ENCODE measurements around the genes VAMP8 and TMEM150A.

DNA sequence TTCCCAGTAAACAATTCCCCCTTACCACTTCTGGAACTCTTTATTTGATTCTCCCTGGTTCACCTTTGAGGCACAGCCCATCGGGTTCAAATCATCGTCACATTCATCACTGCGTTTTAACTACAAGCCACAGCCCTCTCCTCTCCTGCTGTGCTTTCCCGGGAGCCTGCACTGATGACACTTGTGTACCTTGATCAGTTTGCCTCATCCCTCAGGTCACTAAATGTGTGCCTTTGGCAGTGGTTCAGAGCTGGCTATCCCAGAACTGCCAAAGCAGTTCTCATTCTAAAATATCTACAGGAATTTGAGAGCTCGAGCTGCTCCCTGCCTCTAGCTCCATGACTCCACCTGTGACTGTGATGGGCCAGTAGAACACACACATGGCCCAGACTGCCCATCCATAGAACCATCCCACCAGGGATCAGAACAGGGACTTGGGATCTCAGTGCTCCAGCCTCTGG, 42.1 kb downstream of the EVA1A start:
- PRO-cap, result no peak
- RAMPAGE, long total RNA, 4 experiments, result no peak in any of the 4 experiments

DNA sequence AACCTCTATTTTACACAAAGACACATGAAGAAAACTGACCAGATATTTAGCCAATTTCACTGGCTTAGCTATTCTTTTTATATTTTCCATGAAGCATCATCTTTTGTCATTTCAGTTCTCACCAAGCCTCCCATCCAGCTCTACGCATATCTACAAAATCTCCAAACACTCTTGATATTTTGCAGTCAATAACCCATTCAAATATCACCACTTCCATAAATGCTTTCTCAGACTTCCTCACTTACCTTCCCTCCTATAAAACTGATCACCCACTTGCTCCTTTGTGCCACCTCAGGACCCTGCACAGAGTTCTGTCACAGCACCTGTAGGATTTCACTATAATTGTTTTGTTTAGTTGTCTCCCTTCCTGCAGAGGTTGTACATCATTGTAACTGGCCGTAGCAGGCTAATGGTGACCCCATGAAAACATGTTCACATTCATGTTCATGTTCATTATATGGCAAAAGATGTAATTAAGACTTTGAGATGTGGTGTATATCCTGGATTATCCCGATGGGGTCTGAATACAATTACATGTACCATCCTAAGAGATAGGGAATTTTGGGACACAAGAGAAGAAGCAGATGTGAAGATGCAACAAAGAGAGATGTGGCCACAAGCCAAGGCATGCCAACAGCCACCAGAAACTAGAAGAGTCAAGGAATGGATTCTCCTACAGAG, 13.3 kb downstream of the GCFC2 start:
- PRO-cap, result no peak
- RAMPAGE, long total RNA, 4 experiments, result no peak in any of the 4 experiments

GRCh38 chr2:76037689-76037896, 326.9 kb upstream of the GCFC2 start:
- PRO-cap, result no peak
- RAMPAGE, long total RNA, 4 experiments, result no peak in any of the 4 experiments

GRCh38 chr2:76748059-76748570, 774.1 kb downstream of the LRRTM4 start:
- PRO-cap, result no peak
- RAMPAGE, long total RNA, 4 experiments, result no peak in any of the 4 experiments

DNA sequence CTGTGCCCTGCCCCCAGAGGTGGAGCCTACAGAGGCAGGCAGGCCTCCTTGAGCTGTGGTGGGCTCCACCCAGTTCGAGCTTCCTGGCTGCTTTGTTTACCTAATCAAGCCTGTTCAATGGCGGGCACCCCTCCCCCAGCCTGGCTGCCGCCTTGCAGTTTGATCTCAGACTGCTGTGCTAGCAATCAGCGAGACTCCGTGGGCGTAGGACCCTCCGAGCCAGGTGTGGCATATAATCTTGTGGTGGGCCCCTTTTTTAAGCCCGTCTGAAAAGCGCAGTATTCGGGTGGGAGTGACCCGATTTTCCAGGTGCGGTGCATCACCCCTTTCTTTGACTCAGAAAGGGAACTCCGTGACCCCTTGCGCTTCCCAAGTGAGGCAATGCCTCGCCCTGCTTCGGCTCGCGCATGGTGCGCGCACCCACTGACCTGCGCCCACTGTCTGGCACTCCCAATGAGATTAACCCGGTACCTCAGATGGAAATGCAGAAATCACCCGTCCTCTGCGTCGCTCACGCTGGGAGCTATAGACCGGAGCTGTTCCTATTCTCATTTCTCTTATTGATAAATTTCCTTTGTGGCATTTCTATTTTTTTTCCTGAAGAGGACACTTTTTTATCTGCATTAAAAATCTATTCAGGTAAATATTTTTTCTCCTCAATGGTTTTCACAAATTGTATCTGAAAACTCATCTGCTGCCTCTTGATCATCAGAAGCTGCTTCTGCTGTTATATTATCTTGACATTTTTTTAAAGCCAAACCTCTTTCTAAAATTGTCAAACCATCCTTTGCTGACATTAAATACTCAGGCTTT, 740.8 kb downstream of the LRRTM4 start:
- PRO-cap, result no peak
- RAMPAGE, long total RNA, 4 experiments, result no peak in any of the 4 experiments

GRCh38 chr2:79001231-79001642, 24.3 kb upstream of the REG3G start:
- PRO-cap, result no peak
- RAMPAGE, long total RNA, 4 experiments, result no peak in any of the 4 experiments

DNA sequence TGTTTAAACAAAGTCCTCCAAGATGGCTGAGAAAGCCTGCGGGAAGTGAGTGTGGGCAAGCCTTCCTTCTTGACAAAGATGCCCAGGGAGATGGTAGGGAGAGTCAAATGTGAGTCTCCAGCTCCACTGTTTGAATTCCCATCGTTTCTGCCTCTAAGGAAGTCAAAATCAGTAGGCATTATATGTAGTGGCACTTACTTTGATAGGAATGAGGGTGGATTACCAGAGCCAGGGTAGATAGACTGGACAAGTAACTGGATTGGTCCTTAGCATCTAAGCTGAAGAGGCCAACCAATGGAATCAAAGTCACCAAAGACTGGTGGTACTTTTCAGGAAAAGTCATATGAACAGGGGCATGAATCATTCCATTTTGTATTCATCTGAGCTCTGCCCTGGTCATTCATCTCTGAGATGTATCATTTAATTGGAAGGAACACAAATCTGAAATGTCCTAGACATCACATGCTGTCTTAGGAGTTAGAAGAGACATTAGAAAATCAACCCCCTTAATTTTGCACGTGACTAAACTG, 1.3 kb upstream of the LRRTM1 start:
- PRO-cap, result unidirectional peak, minus-strand start at position 210 of the sequence
- RAMPAGE, long total RNA, 4 experiments, result no peak in any of the 4 experiments

GRCh38 chr2:82790272-82791153, 1668.6 kb downstream of the SUCLG1 start:
- PRO-cap, result no peak
- RAMPAGE, long total RNA, 4 experiments, result no peak in any of the 4 experiments

- PRO-cap, result no peak
- RAMPAGE, long total RNA, 4 experiments, result no peak in any of the 4 experiments
Observed at GRCh38 chr2:85163375-85163879, 30.2 kb downstream of the TCF7L1 start.

DNA sequence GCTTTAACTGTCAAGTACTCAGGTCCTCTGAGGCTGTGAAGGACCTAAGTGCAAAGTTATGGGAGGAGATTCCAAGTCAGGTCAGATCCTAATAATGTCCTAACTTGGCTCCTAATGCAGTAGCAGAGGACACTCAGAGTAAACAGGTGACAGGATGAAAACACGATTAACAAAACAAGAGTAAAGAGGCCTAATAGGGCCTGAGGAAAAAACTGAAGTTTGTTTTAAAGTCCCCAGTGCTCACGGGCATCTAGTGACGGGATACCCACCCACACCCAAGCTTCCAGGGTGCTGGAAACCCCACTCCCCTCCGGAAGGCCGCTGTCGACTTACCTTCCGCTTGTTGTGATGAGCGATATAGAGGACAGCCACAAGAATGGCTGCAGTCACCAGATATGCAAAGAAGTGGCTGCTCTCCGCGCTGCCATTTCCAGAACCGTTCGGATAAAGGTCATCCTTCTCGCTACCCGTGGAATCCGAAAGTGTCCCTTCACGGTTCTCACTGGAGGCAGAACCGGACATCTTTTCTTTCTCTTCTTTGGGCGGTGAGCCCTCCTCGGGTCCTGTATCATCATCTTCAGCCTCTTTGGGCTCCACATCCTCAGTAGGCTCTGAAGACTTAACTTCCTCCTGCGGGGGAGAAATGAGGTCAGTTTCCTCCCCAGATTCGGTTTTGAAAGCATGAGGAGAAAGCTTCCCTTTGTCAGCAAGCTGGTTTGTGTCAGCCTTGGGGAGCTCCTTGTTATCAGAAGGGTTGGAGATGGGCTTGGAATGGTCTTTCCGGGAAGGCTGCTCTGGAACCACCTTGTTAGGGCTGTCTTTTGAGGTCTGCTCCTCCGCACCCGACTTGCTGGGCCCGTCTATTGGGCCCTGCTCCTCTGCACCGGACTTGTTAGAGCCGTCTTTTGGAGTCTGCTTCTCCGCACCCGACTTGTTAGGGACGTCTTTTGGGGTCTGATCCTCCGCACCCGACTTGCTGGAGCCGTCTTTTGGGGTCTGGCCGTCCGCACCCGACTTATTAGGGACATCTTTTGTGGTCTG, 1.3 kb downstream of the TGOLN2 start:
- PRO-cap, result no peak
- RAMPAGE, long total RNA, 4 experiments, result no peak in any of the 4 experiments

DNA sequence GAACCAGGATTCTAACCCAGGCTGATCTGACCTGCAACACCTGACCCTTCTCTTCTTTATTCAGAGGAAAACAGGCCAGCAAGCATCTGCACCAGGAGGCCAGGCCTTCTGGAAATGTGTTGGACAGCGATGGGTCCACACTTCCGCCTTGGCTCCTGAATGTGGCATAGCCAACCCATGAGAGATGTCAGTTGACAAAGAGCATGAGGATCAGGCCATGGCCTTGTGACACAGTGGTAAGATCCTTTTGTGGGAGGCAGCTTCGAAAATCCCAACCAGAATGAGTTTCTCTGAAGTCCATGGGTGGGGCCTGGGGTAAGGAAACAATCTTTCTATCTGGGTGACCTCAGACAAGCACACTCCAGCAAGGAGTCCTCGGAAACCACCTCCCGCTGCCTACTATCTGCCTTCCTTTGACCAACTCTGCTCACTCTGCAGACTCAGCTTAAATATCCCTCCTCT, 3.7 kb upstream of the SH2D6 start:
- PRO-cap, result no peak
- RAMPAGE, long total RNA, 4 experiments, result no peak in any of the 4 experiments

- PRO-cap, result bidirectional peak, plus-strand start at chr2:85500458, minus-strand start at chr2:85500378; unidirectional peak, minus-strand start at chr2:85500538
- RAMPAGE, long total RNA, 4 experiments, result no peak in any of the 4 experiments
Observed at GRCh38 chr2:85499883-85500762, 38.8 kb upstream of the MAT2A start.

DNA sequence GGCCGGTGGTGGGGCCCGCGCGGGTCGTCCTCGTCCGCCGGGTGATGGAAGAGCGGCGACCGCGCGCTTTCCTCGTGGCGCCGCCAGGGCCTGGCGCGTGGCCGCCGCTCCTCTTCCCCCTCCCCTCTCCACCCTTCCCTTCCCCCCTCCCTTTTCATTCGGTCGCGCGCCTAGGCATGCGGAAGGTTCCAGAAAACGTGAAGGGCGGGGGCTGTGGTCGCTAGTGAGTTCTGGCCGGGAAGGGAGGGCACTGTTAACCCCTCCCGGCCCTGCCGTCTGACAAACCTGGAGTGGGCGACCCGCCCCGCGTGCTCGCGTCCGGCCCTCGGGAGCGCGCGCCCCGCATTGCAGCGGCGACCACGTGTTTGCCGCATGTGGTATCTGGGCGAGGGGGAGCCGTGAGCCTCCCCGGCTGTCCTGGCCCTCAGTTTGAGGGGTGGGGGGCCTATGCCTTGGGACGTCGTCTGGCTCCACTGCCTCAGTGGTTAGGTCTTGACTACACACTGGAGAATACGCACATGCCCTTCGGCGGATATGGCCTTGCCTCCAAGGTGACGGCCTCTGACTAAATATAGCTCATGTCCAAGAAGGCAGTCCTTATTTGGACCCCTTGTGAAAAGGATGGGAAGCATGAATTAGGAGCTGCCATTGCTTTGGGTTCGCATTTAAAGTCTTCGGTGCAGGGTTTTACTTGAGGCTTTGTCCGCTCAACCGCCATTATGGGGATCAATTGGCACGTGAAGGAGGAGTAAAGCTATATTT, 663 bp downstream of the MAT2A start:
- PRO-cap, result bidirectional peak, plus-strand start at position 191 of the sequence, minus-strand start at position 92 of the sequence; bidirectional peak, plus-strand start at position 345 of the sequence, minus-strand start at position 320 of the sequence; bidirectional peak, plus-strand start at position 427 of the sequence, minus-strand start at position 505 of the sequence
- RAMPAGE, long total RNA, 4 experiments, result no peak in any of the 4 experiments

DNA sequence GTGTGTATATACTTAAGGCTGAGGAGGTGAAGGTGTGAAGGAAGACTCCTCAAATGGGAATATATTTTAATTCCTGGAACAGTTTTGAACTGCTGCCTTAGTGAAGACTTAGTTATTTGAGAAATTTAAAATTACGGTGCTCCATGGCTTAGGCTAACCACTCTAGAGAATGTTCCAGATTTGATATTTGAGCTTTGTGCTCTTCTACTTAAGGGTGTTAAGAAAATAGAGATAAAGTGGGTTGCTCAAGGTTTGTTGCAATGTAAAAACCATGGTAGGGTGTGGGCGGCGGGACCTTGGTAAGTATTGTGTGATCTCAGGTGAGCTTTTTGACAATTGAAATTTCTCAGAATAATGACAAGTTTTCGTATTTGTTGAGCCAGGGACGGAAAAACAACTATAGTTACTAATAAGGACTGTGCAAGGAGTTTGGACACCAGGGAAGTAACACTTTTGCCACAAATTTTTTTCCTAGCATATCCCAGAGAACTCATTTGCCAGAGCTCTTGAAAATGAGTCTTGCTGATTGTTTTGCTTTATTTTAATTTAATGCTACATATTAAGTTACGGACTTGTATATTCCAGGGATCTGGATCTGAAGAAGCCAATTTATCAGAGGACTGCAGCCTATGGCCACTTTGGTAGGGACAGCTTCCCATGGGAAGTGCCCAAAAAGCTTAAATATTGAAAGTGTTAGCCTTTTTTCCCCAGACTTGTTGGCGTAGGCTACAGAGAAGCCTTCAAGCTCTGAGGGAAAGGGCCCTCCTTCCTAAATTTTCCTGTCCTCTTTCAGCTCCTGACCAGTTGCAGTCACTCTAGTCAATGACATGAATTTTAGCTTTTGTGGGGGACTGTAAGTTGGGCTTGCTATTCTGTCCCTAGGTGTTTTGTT, 4.4 kb downstream of the MAT2A start:
- PRO-cap, result no peak
- RAMPAGE, long total RNA, 4 experiments, result no peak in any of the 4 experiments

DNA sequence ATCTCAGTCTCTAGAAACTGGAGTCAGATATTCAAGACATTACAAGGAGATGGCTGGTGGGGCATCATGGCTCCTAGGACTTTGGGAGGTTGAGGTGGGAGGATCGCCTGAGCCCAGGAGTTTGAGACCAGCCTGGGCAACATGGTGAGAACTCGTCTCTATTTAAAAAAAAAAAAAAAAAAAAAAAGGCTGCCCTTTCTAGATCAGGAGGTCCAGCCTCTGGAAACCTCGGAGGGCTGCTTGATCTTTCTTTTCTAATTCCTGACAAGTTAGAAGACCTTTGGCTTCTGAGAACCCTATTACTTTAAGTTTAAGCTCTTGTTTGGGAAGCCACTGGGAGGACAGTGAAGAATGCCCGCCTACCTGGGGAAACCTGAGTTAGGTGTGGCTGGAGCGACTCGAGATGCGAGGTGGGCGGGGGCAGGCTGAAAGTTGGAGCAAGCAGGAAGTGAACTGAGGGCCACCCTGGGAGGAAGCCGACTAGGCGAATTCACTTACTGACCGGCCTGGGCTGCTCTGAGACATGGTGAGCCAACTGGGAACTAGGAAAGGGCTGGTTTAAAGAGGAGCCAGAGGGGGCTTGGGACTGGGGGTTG, at the start of gene VAMP8:
Gene VAMP8 (plus strand): TSS at position 463 of the 596 bp plus-strand sequence.
- PRO-cap, result unidirectional peak, plus-strand start at position 493 of the sequence
- RAMPAGE, long total RNA, 4 experiments, result start-site peak on the plus strand in 4 of 4 experiments, centred at positions 461 to 482 of the sequence, 27 to 123 reads per replicate

DNA sequence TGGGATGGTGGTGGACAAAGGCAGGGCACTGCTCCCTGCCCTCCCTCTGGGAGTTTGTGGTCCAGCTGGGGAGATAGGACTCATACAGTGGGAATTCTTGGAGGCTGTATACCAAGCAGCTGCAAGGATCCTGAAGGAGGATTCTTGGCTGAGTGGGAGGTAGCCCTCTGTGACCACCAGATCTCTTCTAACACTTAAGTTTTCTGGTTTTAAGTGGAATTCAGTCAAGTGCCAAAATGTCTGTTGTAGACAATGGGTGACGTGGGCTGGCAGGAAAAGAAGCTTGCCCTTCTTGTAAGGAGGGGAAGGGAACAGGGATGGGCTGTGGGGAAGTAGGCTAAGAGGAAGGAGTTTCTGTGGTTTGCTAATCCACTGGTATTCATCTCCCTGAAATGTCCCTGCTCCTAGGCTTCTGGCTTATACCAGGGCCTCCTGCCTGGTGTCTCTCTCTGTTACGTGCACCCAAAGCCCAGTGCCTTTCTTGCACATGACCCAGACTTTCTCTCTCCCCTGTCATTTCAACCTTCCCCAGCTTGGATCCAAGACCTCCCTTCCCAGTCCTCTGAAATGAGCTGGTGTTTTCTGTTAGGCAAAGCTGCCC, 5.1 kb upstream of the RNF181 start:
- PRO-cap, result no peak
- RAMPAGE, long total RNA, 4 experiments, result no peak in any of the 4 experiments

DNA sequence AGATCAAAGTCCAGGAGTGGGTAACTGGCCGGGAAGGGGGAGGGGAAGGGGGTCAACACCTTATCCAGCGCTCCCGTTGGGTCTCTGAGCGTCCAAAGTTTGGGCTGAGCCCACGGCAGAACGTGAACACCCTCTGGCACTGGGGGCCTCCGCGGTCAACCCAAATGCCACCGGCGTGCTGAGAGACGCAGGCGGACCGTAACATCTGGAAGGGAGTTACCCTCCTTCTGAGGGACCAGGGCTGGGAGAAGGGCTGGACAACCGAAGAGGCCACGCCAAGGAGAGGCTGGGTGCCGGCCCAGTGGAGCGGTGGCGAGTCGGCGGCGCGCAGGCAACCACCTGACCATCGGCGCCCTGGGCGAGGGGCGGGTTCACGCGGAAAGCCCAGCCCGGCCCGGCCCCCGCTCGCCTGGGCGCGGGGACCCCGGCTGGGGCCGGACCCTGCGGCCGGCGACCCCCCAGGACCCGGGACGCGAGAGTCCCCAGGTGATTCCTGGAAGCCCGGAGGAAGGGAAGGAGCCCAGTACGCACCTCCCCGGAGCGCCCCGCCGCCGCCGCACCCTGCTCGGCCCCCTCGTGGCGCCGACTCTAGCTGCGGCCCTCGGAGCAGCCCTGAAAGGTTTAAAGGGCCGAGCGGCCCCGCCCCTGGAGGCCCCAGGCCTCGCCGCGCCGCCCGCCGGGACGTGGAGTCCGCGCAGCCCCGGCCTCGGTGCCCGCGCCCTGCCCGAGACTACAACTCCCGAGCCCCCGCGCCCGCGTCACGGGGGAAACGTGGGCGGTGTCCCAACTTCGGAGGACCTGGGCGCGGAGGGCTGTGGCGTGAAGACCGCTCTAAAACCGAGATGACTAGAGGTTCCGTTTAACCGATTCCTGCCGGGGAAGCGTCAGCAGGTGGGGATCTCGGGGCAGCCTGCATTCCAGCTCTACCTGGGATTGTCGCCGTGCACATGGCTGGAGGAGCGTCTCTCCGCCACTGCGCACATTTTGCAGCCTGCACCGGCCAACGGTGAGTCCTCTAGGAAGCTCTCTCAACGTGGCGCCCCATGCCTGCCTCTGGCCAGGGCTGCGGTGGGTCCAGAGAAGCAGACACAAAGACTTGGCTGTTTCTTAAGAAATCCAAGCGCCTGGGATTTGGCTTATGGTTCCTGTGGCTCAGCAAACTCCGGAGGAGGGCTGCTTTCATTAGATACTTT, at the start of gene TMEM150A:
Gene TMEM150A (minus strand): TSS at position 623 of the 1,193 bp plus-strand sequence.
- PRO-cap, result bidirectional peak, plus-strand start at position 346 of the sequence, minus-strand start at position 229 of the sequence; bidirectional peak, plus-strand start at position 768 of the sequence, minus-strand start at position 590 of the sequence
- RAMPAGE, long total RNA, 4 experiments, result start-site peak on the plus strand in 4 of 4 experiments, centred at positions 782 to 795 of the sequence, 36 to 72 reads per replicate; start-site peak on the minus strand in 4 of 4 experiments, centred at positions 285 to 598 of the sequence, 17 to 135 reads per replicate

DNA sequence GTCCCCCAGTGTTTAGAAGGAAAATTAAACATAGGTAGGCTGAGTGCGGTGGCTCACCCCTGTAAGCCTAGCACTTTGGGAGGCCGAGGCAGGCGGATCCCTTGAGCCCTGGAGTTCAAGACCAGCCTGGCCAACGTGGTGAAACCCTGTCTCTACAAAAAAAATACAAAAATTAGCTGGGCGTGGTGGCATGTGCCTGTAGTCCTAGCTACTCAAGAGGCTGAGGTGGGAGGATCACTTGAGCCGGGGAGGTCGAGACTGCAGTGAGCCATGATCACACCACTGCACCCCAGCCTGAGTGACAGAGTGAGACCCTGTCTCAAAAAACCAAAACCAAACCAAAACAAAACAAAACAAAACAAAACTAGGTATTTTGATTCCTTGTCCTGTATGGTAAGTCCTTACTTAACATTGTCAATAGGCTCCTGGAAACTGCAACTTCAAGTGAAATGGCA, 20.3 kb downstream of the GNLY start:
- PRO-cap, result no peak
- RAMPAGE, long total RNA, 4 experiments, result no peak in any of the 4 experiments

GRCh38 chr2:85744525-85745645, 8.9 kb upstream of the ATOH8 start:
- PRO-cap, result bidirectional peak, plus-strand start at chr2:85745374, minus-strand start at chr2:85745177; unidirectional peak, plus-strand start at chr2:85745518
- RAMPAGE, long total RNA, 4 experiments, result no peak in any of the 4 experiments

DNA sequence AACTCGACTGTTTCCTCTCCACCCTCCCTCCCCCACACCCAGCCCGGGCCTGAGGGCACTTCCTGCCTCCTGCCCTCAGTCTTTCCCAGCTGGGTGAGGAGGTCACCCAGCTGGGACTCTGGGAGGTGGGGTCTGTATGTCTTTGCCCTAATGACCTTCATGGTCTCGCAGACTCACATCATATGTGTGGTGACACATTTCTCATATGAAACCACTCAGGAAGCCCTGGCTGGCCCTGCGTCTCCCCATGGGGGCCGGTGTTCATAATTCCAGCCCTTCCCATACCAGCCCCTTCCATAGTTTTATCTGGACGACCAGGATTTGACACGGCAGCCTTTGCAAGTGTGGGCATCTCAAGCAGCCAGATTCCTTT, 12.5 kb downstream of the ATOH8 start:
- PRO-cap, result no peak
- RAMPAGE, long total RNA, 4 experiments, result no peak in any of the 4 experiments